Daoy (cell line): ENCODE measurements around the genes ASPHD2 and PITPNB.

DNA sequence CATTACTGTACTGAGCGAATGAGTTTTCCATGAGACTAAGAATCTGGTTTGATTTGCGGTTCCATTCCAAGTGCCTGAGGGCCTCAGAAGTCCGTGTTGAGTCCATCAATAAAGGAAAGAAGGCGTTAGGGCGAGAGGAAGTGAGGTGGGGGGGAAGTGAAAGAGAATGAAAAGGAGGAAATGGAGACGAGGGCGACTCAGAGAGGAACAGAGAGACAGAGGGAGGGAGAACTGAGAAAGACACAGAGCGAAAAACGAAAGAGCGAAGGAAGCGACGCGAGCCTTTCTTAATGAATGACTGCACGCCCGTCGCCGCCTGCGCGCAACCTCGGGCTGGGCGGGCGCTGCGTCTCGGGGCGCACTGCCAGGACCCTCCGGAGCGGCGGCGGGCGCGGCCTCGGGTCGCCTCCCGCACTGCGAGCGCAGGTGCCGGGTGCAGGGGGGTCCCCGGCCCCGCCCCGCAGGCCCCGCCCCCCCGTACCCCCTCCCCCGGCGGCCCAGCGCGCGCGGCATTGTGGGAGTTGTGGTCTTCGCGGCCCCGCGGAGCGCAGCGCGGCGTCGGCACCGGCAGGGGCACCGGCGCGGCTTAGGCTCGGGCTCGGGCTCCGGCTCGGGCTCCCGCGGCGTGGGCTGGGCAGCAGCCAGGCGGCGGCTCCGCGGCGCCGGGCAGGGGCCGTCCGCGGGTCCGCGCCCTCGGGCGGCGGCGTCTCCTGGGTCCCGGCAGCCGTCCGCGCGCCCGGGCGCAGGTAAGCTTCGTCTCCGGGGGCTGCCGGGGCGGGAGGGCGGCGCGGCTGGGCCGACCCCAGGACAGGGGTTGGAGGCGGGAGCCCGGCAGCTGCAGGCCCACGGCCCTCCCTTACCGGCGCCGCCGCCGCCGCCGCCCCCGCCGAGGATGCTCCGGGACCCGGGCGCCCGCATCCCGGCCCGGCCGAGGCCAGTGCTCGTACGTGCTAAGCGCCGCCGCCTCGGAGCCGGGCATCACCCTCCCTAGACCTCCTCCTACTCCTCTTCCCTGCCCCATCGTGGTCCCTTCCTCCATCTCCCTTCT is at the start of gene ASPHD2:
Gene ASPHD2, plus strand, starts transcription at position 520 of the 1,048 bp plus-strand sequence.
- RAMPAGE, long total RNA = no peak

GRCh38 chr22:26534105-26534870 is 22.0 kb upstream of the TFIP11 start:
- RAMPAGE, long total RNA = no peak

DNA sequence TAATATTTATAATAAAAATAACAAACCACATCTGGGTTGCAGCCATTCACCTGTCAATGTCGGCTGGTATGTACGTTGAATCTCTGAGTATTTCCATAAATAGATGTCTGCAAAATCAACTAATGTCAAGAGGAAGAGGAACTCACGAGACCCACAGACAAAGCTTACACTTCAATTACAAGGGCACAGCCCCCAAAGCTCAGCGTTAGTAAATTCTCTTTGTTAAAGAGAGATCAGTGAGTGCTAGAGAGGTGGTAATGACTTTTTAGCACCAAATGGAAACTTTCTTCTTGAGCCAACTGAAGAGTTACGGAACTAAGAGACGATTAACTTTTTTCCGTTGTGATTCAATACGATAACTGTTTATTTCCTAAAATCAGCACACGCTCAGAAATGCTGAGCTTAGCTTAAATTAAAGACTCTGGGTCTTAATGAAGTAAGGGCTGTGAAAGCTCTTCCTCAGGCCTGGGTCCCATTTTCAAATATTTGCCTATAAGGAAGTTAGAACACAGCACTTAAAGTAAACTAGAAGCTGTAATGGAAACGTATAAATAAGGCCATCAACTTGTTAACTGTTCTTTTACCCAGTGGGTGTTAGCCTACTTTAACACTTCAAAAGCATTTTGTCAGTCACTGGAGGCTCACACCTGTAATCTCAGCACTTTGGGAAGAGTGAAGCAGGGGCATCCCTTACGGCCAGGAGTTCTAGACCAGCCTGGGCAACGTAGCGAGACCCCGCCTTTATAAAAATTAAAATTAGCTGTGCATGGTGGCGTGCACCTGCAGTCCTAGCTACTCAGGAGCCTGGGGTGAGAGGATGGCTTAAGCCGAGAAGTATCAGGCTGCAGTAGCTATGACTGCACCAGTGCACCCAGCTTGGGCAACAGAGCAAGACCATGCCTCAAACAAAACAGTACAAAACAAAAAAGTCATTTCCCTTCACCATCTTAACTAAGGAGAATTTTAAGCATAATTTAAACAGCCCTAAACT is 22.9 kb upstream of the TFIP11 start:
- RAMPAGE, long total RNA = no peak

DNA sequence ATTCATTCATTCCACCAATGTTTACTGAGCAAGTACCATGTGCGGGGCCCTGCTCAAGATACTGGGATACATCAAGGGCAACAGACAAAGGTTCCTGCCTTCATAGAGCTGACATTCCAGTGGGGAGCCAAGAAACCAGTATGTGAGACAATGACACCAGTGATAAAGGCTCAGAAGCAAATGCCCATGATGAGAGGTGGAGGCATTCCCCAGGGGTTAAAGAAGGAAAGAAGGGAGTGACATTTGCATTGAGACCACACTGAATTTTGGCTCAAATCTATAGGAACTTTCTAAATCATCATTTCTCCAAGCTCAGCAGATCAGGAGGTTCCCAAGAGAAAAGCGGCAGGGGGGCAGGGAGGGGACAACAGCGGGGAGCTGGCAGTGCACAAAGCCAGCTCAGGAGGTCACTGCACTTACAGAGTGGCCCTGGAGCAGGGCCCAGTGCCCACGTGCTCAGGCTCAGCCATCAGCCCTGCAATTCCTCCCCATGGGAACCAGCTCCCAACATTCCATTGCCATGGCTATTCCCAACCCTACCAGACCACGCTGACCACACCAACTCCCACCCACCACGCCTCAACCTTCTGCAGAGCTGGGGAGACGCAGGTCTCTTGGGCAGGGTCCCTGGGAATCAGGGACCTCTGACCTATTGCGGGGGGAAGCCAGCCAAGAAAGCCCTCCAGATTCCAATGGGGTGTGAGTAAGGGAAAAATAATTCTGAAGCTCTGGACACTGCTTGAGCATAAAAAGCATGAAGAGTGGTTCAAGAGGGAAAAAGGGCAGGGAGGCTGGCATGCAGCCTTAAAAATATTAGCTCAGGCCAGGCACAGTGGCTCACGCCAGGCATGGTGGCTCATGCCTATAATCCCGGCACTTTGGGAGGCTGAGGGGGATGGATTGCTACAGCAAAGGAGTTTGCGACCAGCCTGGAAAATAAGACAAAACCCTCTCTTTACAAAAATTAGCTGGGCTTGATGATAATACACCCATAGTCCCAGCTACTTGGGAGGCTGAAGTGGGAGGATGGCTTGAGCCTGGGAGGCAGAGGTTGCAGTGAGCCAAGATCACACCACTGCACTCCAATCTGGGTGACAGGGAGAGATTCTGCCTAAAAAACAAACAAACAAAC is 38.3 kb upstream of the TFIP11 start:
- RAMPAGE, long total RNA = no peak

DNA sequence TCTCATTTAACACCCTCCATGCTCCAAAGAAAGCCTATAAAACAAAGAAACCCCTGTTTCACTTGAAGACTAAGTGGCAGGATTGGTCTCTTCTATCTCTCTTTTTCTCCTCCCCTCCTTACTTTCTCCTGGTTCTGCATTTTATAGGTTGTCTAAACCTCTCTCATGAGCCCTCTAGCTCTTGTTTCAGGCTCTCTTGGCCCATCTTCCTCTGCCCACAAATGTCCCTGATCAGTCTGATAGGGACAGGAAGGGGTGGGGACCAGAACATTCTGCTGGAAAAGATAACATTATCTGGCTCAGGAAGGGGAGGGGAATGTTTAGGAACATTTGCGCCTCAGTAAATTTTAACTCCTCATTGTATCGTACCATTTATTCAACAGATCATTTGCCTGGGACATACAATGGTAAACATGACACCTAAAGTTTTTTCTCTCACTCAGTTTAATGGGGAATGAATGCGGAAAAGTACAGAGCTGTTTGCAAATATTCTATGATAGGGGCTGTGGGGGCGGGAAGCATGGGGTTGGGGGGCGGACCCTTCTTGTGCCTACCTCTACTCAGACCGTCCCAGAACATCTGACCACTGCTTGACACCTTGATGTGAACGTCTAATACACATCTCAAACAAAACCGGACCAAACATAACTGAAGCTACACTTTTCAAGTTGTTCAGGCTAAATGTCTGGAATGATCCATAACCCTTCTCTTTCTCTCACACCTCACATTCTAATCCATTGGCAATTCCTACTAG is 10.9 kb downstream of the CRYBA4 start:
- RAMPAGE, long total RNA = no peak

- RAMPAGE, long total RNA = no peak
These were observed 587.4 kb downstream of the MN1 start for GRCh38 chr22:27214102-27214688.

DNA sequence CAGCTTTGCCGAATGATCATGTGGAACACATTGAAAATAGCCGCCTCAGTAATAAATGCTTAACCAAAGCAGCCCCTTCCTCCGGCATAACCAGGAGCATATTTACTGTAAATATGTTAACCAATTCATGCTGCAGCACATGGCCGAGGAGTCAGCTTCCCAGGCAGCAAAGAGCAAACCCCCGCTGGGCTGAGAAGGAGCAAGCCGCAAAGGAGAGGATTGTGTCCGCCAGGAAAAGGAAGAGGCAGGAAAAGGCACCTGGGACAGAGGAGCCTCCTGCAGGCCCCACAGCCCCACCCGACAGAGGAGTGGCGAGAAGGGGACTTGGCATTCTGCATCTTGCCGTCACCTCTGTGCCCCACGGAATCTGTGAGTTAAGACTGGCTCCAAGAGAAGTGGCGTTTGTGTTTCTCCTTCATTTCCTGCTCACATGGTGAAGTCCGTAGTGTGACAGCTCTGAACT is 489.9 kb downstream of the MN1 start:
- RAMPAGE, long total RNA = no peak

DNA sequence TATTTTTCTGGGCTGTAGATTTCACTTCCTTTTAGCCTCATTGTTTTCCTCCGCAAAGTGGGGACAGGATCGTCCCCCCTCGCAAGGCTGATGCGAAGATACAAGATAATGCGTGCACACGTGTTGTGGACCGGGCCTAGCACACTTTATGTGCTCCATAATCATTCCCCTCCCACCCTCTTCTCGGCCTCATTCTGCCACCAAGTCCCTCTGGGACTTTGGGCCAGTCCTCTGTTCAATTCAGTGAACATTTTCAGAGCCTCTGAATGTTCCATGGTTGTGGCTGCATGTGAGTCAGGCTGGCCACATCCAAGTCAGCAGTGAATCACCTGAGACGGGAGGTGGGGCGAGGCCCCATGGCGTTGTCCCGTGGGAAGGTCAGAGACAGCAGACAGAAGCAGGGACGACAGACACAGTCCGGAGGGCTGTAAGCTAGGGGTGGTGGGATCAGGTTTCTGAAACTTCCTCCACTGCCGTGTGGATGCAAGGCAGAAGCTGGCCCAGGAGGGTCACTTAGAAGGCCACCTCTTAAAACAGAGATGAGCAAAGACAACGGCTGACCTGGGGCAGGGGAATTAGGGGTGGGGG is 324.9 kb downstream of the MN1 start:
- RAMPAGE, long total RNA = no peak

GRCh38 chr22:27636919-27637727 is 164.4 kb downstream of the MN1 start:
- RAMPAGE, long total RNA = no peak

GRCh38 chr22:27719559-27720064 is 81.9 kb downstream of the MN1 start:
- RAMPAGE, long total RNA = no peak

DNA sequence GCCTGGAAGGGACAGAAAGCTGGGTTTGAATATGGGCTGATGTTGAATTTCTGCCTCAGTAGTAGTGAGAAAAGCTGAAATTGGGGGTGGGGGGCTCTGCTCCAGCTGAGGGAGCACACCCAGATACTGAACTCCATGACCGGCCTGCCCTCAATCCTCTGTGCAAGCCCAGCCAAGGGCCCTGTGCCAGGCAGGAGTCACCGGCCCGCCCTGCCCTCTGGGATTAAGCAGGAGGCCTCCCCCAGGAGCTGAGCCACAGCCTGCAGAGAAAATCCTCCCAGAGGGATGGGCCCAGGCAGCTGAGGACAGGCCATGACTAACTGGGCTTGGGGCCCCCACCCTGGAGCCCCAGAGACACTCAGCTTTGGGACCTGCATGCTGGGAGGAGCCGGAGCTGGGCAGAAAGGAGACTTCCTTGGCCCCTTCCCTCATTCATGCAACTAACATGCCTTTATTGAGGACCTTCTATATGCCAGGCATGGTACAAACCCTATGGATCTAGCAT is 48.8 kb downstream of the MN1 start:
- RAMPAGE, long total RNA = no peak

GRCh38 chr22:27778139-27779026 is 23.2 kb downstream of the MN1 start:
- RAMPAGE, long total RNA = no peak

GRCh38 chr22:27800159-27801273 is 1.0 kb downstream of the MN1 start:
- RAMPAGE, long total RNA = no peak

GRCh38 chr22:27866556-27867205 is 52.4 kb downstream of the PITPNB start:
- RAMPAGE, long total RNA = no peak

DNA sequence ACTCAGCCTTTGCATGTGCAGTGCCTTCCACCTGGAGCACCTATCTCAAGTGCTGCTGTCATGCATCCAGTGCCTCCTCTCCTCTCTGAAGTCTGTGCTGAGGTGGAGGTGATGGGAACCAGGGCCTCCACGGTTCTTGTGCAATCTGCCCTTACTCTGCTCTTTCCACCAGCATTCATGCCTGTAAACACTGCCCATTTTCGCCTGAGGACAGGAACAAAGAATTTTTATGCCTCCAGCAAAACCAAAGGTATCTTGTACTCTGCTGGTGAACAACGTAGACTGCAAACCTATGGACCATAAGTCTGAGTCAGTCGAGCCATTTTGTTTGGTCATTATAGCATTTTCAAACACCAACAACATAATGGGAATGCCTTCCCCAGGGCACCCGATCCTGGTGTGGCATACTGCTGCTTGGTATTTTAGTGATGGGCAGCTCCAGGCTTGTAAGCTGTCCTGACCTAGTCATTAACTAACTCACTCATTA is 26.9 kb downstream of the PITPNB start:
- RAMPAGE, long total RNA = no peak

GRCh38 chr22:27919054-27919383 is at the start of gene PITPNB:
TSS of gene PITPNB (minus strand) at chr22:27919256.
- RAMPAGE, long total RNA = no peak

- RAMPAGE, long total RNA = no peak
These were observed 156.1 kb upstream of the PITPNB start for GRCh38 chr22:28075138-28075548.

DNA sequence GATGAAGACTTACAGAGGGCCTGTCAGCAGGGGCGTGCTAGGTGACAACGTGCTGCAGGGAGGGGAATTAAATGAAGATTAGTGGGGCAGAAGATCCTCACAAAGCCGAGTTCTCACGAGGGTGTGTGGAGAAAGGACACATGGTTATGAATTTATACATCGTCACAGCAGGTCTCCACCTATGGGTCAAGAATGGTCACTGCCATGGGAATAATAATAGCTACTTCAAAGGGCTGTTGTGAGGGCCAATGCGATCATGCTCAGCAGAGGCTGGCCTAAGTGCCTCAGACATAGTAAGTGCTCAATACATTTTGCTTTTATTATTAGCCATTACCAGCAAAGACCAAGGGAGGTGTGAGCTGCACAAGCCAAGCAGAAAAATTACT is 193.7 kb upstream of the PITPNB start:
- RAMPAGE, long total RNA = no peak

GRCh38 chr22:28299433-28300352 is 379.9 kb downstream of the TTC28 start:
- RAMPAGE, long total RNA = no peak

DNA sequence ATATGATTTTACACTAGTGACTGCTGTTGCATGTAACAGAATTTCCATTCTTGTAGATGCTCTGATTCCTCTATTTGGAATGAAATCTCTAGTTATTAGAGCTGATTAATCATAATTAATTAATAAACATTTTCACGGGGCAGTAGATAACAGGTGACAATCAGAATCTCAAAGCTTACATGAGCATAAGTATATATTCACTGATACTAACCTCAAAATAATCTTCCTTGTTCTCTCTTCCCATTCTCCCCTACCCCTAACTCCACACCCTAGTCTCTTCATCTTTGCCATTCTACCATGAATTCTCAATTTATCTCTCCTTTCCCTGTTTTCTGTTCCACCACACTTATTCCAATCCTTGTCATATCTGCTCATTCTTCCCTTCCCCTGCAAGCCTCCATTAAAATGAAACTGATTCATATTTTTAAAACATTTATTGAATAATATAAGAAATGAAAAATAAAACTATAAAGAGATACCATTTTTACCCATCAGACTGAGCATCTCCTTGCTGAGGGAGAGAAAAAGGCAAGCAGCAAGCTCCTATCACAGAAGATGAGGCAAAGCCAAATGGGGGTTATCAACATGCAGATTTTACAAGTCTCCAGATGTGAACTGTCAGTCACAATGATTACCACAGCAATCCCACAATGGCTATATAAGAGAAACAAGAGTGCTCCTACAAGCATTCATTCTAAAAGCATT is 200.0 kb downstream of the TTC28 start:
- RAMPAGE, long total RNA = no peak